ENCODE results near the genes SLC22A23 and F13A1.

GRCh38 chr6:3454958-3455456, 1.8 kb downstream of the SLC22A23 start:
- RRBS, result no CpG with 5 or more reads among the region's 9 CpGs

- RRBS, result 3% methylated on average over 51 of the region's 129 CpGs
Measured at GRCh38 chr6:3456669-3457580, at the start of gene SLC22A23. SLC22A23 (minus strand) TSS chr6:3457050.

GRCh38 chr6:3664514-3665093, 86.9 kb downstream of the PXDC1 start:
- RRBS, result no CpG with 5 or more reads among the region's 8 CpGs

GRCh38 chr6:4135733-4136588, 586 bp upstream of the ECI2 start:
- RRBS, result 1% methylated on average over 36 of the region's 58 CpGs

GRCh38 chr6:4402435-4403223, 267.3 kb upstream of the ECI2 start:
- RRBS, result no CpG with 5 or more reads among the region's 16 CpGs

- RRBS, result 10% methylated on average over 2 of the region's 17 CpGs
Measured at GRCh38 chr6:4647271-4647955, 128.8 kb upstream of the CDYL start.

DNA sequence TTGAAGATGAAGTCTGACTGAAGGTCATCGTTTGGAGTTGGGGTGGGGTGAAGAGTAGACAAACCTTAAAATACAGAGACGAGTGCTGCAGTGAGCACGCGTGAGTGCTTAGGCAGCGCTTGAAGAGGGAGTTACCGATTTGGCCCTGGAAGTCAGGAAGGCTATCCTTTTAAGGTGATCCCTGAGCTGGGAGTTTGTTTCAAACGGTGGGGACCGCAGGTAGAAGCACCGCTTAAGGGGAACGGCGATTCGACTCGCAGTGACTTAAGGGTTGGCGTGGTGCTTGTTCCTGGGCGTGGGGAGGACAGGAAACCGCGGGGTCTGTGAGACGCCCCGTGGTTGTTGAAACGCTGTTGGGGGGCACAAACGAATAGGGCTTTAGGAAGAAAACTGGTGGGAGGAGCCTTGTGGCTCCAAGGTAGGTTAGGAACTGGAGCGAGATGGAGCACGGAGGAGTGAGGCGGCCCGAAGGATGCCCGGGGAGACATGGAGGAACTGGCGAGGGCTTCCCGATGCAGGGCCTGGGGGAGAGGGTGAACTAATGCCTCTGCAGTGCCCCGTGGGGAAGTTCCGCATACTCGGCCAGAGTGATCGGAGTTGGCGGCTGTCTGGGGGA, 1.4 kb upstream of the CDYL start:
- RRBS, result no CpG with 5 or more reads among the region's 33 CpGs

GRCh38 chr6:5175625-5176043, 85.1 kb downstream of the LYRM4 start:
- RRBS, result 71% methylated on average over 3 of the region's 6 CpGs

GRCh38 chr6:5260595-5260847, 229 bp downstream of the LYRM4 start:
- RRBS, result 2% methylated on average over 6 of the region's 22 CpGs

- RRBS, result no CpG with 5 or more reads among the region's 2 CpGs
Measured at GRCh38 chr6:5672670-5673030, 334.1 kb downstream of the NRN1 start.

DNA sequence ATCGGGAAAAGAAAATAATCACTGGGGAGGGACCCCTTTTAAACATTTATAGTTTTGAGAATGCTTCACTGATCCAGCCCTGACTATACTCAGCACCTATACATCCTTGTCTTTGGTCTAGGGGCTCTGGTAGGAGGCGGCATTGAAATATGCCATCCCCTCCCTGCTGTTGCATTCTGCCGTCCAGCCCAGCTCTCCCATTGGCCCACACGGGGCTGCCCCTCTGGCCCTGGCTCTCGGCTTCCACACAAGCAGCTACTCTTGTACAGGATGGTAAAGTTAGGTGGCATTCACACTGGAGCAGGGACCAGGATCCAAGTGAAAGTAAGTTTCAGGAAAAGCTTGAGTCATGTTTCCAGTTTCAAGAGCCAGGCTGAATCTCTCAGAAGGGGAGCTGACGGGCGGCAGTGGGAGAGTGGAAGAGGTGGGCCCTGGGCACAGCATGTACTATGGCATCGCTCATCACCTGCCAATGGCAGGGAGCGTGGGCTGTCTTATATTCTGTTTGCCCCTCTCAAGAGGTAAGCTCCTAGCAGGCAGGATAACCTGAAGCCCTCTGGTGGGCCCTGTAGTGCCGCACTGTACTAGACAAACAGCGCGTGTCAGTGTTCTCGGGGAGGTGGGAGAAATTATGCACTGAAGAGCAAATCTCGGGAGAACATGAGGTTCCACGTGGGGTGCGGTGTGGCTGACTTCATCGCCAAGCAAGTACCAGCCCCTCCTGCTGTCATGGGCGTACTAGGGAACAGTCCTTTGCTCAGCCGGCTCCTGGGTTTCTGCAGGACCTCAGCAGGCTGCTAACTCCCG, 241.5 kb downstream of the NRN1 start:
- RRBS, result 100% methylated on average over 2 of the region's 20 CpGs

GRCh38 chr6:6000070-6000468, 6.7 kb downstream of the NRN1 start:
- RRBS, result no CpG with 5 or more reads among the region's 15 CpGs

GRCh38 chr6:6006053-6006285, 756 bp downstream of the NRN1 start:
- RRBS, result no CpG with 5 or more reads among the region's 7 CpGs

- RRBS, result no CpG with 5 or more reads among the region's 5 CpGs
Measured at GRCh38 chr6:6317762-6318439, 2.6 kb downstream of the F13A1 start.

DNA sequence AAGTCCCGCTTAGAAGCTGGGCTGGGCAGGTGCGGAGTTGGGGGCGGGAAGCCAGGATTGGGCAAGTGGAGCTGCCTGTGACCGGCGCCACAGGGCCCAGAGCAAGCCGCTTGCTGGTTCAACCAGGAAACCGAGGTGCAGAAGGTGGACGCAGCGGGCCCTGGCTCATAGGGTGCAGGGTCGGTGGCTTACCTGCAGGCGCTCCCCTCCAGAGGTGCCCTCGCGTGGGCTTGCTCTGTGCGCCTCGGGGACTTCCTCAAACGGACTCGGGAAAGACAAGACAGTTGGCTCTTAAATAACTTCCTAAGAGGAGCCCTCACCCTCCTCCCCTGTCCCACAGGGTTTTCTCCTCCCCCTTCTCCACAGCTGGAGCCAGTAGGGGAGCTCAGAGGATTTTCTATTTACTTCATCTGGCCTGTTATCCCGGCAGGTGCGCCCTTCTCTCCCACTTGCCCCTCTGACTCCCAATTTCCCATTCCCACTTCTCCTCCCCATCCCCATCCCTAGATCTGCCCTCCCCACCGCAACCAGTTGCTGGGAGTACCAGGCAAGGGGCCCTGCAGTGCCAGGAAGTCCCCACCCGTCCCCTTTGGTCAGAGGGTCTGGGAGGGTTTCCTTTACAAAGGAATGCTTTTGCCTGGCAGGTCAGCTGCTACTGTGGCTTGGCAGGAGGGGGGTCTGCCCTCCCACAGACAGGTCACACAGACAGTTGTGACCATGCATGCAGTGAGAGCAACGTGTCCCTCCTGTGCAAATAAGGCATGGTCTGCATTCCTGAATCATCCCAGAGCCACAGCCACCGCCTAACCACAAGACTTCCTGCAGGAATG, at the start of gene F13A1:
Gene F13A1, minus strand, starts transcription at position 268 of the 830 bp plus-strand sequence.
- RRBS, result no CpG with 5 or more reads among the region's 23 CpGs

DNA sequence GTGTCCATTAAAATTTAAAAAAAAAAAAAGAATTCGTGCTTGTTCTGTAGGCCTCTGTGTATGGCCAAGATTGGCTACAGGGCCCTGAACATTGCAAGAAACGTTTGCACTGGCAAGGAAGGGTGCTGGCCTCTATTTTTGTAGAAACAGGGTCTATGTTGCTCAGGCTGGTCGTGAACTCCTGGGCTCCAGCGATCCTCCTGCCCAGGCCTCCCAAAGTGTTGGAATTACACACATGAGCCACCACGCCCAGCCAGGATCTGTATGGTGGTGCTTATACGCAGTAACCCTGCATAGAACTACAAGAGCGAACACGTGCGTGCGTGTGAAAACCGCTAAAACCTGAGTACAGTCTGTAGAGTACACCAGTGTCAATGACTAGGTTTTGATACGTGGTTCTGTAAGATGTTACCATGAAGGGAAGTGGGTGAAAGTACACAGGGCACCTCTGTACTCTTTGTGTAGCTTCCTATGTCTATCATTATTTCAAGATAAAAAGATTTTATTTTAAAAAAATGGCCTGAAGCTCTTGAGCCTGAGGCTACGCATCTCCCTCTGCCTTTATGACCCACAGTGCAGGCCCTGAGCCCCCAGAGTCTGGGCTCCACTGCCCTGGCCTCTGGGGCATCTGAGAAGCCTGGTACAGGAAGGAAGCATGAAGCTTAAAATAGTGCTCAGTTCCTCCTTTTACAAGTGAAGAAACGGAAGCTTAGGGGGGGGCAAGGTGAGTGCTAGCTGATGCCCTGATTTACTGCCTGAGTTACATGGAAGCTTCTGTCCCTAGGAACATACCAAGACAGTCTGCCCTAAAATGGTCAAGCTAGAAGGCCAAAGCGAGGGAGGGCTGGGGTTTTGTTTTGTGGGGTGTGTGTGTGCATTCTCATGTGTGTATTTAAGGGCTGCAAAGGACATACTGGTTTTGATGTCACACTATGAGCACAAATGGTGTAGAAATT, 21.6 kb downstream of the LY86 start:
- RRBS, result no CpG with 5 or more reads among the region's 15 CpGs

GRCh38 chr6:6684486-6684982, 96.0 kb downstream of the LY86 start:
- RRBS, result no CpG with 5 or more reads among the region's 9 CpGs

DNA sequence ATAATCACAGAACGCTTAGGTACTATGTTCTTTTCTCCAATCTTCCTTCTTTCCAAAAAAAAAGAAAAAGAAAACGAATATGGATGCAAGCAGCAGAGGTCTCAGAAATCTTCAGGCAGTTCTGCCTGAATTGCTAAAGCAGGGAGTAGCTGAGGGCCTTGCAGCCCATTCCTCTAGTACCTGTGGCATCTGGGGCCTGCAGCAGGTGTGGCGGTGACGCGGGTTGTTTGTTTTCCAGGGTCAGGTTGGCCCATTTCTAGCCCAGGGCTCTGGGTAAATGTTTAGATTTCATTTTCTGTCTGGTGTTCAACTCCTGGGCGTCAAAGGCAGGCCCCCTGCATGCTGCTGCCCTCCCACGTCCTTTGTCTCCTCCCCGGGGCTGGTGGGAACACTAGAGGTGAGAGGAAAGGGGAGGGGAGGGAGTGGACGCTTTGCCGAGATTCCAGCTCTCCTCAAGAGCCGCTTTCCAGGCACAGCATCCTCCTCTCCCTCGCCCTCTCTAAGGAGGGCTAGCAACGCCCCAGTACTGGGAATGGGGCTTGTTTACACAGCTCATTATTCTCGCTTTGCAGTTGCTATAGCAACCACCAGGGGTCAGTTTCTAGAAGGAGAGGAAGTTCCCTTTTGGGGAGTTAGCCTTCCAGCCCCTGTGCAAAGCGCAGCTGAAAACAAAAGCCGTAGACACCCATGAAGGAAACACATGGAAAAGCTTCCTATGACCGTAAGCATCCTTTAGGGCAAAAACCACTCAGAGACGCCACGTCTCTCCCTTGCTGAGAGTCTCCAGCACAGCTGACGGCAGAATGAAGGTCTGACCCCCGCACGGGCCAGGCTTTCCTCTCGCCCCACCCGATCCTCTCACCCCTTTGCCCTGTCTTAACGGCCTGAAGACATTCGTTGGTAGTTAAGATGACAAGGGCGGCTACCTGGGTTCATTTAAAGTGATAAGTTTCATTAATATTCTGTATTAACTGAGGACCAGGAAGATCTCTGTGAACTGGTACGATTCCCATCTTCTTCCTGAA, 170.6 kb downstream of the LY86 start:
- RRBS, result no CpG with 5 or more reads among the region's 28 CpGs

GRCh38 chr6:6791073-6791340, 202.5 kb downstream of the LY86 start:
- RRBS, result no CpG with 5 or more reads among the region's 3 CpGs

Data from GM12892 (cell line).